ENCODE measurements around a stretch of chr2.

- RRBS, result no CpG with 5 or more reads among the region's 6 CpGs
CAGE:
- cytosol, long polyA plus RNA, result no peak
- long polyA plus RNA, result no peak
- nucleus, long polyA plus RNA, result no peak
Observed at GRCh38 chr2:64918408-64918951, 70.7 kb upstream of the SLC1A4 start.

DNA sequence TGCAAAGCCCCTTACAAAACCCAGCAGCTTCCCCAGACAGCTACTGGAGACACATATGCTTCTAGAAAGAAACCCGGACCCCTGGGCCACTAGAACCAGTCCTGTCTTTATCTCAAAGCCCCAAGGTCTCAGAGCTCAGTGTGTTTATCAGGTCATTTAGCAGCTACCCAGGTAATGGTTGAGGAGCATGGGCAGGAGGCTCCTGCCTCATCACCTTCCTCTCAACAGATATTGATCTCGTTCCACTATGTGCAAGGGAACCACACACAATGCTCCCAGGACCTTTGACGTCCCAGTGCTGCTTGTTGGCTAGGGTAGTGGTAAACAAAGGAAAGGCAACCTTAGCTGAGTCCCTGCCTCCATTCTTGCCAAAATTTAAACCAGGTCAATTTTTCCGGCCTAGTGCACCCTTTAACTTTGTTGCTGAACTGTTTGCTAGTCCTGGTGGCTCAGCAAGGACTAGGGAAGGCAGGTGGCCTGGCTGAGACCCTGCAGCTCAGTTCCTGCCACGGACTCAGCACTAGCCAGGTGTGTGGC, 66.1 kb upstream of the SLC1A4 start:
- RRBS, result no CpG with 5 or more reads among the region's 5 CpGs
CAGE:
- cytosol, long polyA plus RNA, result no peak
- long polyA plus RNA, result no peak
- nucleus, long polyA plus RNA, result no peak

GRCh38 chr2:64987170-64988070, 1.8 kb upstream of the SLC1A4 start:
- RRBS, result no CpG with 5 or more reads among the region's 7 CpGs
CAGE:
- cytosol, long polyA plus RNA, result no peak
- long polyA plus RNA, result no peak
- nucleus, long polyA plus RNA, result no peak

GRCh38 chr2:65021274-65022000, 32.2 kb downstream of the SLC1A4 start:
- RRBS, result no CpG with 5 or more reads among the region's 10 CpGs
CAGE:
- cytosol, long polyA plus RNA, result no peak
- long polyA plus RNA, result no peak
- nucleus, long polyA plus RNA, result no peak

DNA sequence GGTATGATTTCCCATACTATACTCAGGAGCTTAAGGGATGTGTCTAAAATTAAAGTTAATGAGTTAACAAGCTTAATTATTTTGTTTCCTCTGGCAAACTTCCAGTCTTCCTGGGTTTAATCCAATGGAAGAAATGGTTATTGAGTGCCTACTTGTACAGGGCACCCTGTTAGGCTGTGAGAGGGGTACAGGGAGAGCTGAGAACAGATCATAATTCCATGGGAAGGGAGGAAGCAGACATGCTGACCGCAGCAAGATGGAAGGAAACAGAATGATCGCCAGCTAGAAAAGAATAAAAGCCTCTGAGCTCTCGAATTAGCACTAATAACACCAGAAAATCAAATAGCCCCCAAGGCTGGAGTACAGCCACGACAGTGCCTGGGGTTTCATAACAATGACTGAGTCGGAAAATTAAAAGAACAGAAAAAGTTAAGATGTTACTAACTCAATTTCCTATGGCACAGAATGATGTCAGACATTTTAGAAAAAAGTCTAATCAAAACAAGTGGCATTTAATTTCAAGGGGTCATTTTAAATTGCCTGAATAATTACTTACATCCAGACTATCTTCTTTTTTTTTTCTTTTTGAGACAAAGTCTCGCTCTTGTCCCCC, 20.6 kb upstream of the CEP68 start:
- RRBS, result no CpG with 5 or more reads among the region's 6 CpGs
CAGE:
- cytosol, long polyA plus RNA, result no peak
- long polyA plus RNA, result no peak
- nucleus, long polyA plus RNA, result no peak

GRCh38 chr2:65057401-65057898, 1.2 kb downstream of the CEP68 start:
- RRBS, result no CpG with 5 or more reads among the region's 4 CpGs
CAGE:
- cytosol, long polyA plus RNA, result no peak
- long polyA plus RNA, result no peak
- nucleus, long polyA plus RNA, result no peak

DNA sequence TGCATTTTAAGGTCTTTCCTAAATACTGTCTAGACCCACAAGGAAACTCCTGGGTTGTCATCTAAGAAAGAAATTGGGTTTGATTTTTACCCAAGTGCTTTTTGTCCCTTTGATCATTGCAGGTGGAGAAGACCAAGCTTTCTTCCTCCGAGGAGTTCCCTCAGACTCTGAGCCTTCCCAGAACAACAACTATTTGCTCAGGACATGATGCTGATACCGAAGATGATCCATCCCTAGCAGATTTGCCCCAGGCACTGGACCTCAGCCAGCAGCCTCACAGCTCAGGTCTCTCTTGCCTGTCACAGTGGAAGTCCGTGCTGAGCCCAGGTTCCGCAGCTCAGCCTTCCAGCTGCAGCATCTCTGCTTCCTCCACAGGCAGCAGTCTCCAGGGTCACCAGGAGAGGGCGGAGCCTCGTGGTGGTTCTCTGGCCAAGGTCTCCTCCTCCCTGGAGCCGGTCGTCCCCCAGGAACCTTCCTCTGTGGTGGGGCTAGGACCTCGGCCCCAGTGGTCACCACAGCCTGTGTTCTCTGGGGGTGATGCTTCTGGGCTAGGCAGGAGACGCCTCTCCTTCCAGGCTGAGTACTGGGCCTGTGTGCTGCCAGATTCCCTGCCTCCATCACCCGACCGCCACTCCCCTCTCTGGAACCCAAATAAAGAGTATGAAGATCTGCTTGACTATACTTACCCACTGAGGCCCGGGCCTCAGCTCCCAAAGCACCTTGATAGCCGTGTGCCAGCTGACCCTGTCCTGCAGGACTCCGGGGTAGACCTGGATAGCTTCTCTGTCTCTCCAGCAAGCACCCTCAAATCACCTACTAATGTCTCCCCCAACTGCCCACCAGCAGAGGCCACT, 15.3 kb downstream of the CEP68 start:
- RRBS, result 96% methylated on average over 3 of the region's 15 CpGs
CAGE:
- cytosol, long polyA plus RNA, result no peak
- long polyA plus RNA, result no peak
- nucleus, long polyA plus RNA, result no peak

DNA sequence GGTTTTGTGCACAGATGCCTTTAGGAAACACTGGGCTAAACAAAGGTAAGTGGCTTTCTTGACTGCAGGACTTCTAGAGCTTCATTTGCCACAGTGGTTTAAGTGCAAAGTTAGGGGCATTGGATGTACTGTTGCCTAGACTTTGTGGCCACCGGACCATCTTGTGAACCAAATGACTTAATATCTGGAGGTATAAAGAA, 17.0 kb downstream of the CEP68 start:
- RRBS, result no CpG with 5 or more reads among the region's 1 CpG
CAGE:
- cytosol, long polyA plus RNA, result no peak
- long polyA plus RNA, result no peak
- nucleus, long polyA plus RNA, result no peak

- RRBS, result no CpG with 5 or more reads among the region's 9 CpGs
CAGE:
- cytosol, long polyA plus RNA, result no peak
- long polyA plus RNA, result no peak
- nucleus, long polyA plus RNA, result no peak
Observed at GRCh38 chr2:65081811-65082309, 25.6 kb downstream of the CEP68 start.

- RRBS, result 2% methylated on average over 11 of the region's 44 CpGs
CAGE:
- cytosol, long polyA plus RNA, result no peak
- long polyA plus RNA, result no peak
- nucleus, long polyA plus RNA, result no peak
Observed at GRCh38 chr2:65130377-65130987, 576 bp upstream of the RAB1A start.

DNA sequence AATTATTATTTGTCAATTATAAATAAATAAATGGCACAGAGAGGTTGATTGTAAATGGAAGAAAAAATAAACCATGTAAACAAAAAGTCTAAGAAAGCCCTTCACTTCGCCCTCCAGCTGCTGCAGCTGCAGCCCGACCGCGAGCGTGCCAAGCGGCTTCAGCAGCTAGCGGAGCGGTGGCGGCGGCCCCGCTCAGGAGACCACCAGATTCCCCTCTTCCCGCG, 22.8 kb upstream of the ACTR2 start:
- RRBS, result no CpG with 5 or more reads among the region's 13 CpGs
CAGE:
- cytosol, long polyA plus RNA, result no peak
- long polyA plus RNA, result no peak
- nucleus, long polyA plus RNA, result no peak

DNA sequence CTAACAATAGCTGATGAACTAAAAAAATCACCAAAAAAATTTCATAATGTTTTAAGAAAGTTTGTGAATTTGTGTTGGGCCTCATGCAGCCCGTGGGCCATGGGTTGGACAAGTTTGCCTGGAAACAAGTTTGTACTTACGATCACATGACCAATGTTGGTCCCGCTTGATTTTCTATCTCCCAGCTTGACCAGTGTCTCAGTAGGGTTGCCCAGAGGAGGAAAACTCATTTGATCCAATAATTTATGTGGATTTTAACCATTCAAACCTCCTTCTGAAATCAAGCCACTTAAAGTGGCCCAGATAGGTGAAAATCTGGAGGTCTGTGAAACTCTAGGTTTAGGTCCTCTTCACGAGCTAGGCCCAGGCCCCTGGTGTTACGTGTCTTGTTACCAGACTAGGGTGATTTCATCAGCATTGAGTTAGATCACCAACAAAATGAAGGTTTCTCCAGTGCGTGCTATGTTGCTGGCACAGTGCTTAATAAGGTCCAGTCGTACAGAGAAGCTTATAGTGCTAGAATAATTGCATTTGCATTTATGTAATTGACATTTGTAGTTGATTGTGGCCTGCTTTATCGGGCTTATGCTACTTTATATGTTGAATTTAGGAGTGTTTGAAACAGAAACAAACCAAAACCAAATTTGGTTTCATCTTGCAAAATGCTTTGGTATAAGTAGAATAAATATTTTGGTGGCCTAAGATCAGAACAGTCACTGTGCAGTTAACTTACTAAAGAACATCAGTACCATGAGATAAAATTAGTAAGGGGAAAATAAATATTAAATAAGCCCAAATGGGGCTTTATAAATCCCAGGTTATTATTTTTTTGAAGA, 4.4 kb downstream of the ACTR2 start:
- RRBS, result no CpG with 5 or more reads among the region's 8 CpGs
CAGE:
- cytosol, long polyA plus RNA, result no peak
- long polyA plus RNA, result no peak
- nucleus, long polyA plus RNA, result no peak

DNA sequence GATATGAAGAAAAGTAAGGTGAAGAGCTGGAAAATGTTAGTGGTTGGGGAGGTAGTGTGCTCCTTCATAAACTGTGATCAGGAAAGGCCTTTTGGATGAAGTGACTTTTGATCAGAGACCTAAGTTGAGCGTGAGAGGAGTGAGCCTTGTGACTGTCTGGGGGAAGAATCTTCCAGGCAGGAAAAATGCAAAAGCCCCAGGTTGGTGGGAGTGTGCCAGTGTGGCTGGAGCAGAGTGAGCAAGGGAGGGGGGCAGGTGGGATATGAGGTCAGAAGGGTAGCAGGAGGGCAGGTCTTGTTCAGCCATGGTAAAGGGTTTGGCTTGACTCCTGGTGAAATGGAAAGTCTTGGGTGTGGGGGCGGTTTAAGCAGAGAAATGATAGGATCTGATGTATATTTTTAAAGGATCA, 38.6 kb downstream of the ACTR2 start:
- RRBS, result no CpG with 5 or more reads among the region's 2 CpGs
CAGE:
- cytosol, long polyA plus RNA, result no peak
- long polyA plus RNA, result no peak
- nucleus, long polyA plus RNA, result no peak

DNA sequence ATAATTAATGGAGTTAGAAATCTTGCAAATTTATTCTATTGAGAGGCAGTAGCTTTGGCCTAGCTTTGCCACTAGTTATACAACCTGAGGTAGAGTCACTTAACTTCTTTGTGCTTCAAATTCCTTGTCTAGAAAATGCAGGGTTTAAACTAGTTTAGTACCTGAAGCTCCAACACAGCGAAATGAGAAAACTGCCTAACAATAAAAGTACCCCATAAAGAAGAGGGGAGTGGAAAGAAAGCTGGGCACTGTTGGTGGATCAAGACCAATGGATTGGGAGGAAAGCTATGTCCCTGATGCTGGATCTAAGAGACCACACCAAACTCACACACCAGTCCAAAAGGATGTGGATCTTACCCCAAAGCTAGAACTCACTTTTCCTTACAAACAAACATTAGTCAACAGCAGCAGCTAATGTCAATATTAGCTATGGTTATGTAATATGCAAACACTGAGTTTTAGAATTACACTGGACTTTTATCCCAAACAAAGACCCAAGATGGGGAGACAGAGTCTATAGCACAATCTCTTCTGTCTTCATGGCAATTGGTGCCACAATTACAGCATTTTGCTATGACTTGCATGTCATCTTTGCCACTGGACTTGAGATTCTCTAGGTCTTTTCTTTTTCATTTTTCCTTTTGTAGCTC, 59.2 kb downstream of the SPRED2 start:
- RRBS, result no CpG with 5 or more reads among the region's 1 CpG
CAGE:
- cytosol, long polyA plus RNA, result no peak
- long polyA plus RNA, result no peak
- nucleus, long polyA plus RNA, result no peak

- RRBS, result no CpG with 5 or more reads among the region's 12 CpGs
CAGE:
- cytosol, long polyA plus RNA, result no peak
- long polyA plus RNA, result no peak
- nucleus, long polyA plus RNA, result no peak
Observed at GRCh38 chr2:65383746-65384369, 48.5 kb downstream of the SPRED2 start.

- RRBS, result no CpG with 5 or more reads among the region's 8 CpGs
CAGE:
- cytosol, long polyA plus RNA, result no peak
- long polyA plus RNA, result no peak
- nucleus, long polyA plus RNA, result no peak
Observed at GRCh38 chr2:65389845-65390504, 42.4 kb downstream of the SPRED2 start.

DNA sequence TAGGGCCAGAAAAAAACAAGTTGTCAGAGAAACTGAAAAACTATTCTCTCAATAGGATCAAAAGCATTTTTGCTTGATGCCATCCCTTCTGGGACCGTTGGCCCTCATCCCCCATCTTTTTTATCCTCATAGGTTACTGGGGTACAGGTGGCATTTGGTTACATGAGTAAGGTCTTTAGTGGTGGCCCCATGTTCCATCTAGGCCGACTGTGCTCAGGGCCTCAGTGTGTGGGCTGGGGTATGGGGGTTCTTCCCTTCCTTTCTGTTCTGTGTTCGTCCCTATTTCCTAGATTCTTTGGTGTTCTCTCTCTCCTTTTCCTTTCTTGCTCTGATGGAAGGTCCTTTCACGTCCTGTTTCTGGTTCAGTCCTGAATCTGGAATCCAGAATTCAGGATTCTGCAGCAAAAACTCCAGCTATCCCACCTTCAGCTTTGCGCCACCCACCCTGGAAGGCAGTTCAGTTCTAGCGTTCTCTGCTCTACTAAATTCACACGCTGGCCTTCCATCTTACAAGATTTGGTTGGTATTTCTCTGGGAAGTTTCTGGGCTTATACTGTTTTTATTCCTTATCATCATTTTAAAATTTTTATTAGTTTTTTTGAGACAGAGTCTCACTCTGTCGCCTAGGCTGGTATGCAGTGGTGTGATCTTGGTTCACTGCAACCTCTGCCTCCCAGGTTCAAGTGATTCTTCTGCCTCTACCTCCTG, 31.9 kb downstream of the SPRED2 start:
- RRBS, result no CpG with 5 or more reads among the region's 8 CpGs
CAGE:
- cytosol, long polyA plus RNA, result no peak
- long polyA plus RNA, result no peak
- nucleus, long polyA plus RNA, result no peak

GRCh38 chr2:65639381-65639860, 207.0 kb upstream of the SPRED2 start:
- RRBS, result no CpG with 5 or more reads among the region's 4 CpGs
CAGE:
- cytosol, long polyA plus RNA, result no peak
- long polyA plus RNA, result no peak
- nucleus, long polyA plus RNA, result no peak

GRCh38 chr2:66433782-66434734, 867 bp upstream of the MEIS1 start:
- RRBS, result 2% methylated on average over 36 of the region's 65 CpGs
CAGE:
- cytosol, long polyA plus RNA, result no peak
- long polyA plus RNA, result no peak
- nucleus, long polyA plus RNA, result no peak

DNA sequence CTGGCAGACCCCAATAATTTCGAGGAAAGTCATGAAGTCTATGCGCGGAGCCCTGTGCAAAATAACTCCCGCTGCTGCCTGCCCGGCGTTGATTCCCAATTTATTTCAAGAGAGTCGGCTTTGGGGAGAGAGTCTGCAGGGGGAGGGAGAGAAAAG, 312 bp upstream of the MEIS1 start:
- RRBS, result no CpG with 5 or more reads among the region's 7 CpGs
CAGE:
- cytosol, long polyA plus RNA, result no peak
- long polyA plus RNA, result no peak
- nucleus, long polyA plus RNA, result no peak

Data from IMR-90 (cell line).